Cardiac septum (tissue), 1 donor: Measurements from ENCODE around the genes OR2G3 and OR2W3.

- PRO-cap = no peak
Observed at GRCh38 chr1:245894044-245894907, 612.8 kb downstream of the SMYD3 start.

DNA sequence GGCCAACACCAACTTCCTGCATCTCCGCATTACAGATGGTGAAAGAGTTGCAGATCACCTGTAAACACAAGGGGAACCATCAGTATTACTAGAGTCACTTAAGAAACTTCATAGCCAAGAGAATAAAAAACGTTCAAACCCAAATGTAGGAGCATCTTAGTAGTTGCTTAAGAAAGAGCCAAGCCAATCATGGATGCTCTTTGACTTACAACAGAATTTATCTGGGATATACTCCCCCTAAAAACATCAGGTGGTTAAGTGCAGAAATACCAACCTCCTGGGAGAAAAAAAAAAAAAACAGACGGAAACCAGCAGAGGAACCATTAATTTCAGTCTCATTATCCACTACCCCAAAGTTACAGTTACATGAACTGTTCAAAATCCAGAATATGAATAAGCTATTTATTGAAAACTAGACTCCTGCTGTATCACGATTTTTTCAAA, 577.2 kb downstream of the SMYD3 start:
- PRO-cap = no peak

DNA sequence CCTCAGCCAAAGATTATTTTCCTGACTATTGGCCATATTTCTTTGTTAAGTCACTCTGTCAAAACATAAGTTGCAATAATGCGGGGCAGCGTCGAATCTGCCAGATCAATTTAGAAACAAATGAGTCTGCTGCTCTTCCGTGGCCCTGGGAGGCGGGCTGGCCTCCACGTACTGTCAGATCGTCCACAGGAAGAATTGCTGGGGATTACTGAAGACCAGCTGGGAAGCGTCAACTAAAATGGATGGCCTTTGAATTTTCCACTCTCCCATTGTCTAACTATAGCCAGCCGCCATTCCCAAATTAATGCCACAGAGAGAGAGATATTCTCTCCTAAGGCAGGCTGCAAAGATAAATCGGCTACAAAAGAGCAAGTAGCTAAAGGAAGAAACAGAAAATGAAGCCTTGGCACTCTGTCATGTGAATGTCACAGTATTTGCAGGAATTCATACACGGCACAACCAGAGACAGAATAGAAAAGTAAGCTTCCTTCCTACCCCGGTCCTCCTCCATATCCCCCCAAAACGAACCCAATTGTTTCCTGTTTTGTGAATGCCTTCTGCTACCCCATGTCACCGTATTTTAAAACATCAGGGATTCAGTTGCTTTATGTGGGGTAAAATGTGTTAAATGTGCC, 560.1 kb downstream of the SMYD3 start:
- PRO-cap = no peak

GRCh38 chr1:246109998-246110912, 396.8 kb downstream of the SMYD3 start:
- PRO-cap = no peak

DNA sequence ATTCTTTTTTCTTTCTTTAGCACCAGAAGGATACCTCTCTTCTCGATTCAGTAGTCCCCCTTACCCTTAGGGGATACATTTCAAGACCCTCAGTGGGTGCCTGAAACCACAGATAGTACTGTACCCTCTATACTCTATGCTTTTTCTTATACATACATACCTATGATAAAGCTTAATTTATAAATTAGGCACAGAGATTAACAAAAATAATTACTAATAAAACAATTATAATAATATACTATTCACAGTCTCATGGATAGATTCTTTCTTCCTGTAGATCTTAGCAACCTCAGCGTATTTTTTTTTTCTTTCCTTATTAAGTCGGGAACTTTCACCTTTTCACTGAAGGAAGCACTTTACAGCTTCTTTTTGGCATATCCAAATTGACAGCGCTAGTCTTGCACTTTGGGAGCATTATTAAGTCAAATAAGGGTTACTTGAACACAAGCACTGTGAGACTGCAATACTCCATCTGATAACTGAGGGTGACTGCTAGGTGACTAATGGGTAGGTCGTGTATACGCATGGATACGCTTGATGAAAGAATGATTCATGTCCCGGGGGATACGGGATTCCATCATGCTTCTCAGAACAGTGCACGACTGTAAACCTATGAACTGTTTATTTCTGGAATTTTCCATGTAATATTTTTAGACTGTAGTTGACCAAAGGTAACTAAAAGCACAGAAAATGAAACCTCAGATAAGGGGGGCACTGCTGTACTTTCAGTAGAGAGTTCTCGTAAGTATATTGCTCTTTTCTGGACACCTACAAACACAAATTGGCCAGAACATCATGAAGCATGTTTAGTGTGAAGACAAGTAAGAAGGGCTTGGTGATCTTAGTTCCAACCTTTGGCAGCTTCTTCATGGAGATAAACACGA, 364.8 kb downstream of the SMYD3 start:
- PRO-cap = no peak

DNA sequence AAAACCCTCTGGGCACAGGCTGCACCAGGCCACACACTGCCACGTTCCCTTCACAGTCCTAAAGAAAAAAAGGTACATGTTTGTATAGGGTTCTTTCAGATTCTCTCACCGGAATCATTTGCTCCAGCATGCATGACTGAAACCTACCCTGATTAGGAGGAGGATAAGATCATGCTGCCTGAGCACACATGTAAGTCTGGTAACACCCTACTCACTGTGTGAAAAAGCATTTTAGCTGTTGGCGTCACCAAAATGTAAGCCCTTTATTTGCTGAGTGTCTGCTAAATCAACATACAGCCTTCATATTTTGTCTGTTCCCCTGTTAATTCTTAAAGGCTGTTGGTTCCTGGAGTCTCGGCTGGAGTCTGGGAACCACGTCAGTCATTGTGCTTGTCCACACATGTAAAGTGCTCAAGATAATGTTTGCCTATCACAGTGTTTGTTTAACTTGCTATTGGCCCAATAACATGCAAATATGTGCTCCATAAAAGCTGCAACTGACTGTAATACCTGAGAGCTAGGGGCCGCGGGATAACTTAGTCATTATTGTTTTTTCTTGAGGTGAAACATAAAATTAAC, 340.8 kb downstream of the SMYD3 start:
- PRO-cap = no peak

- PRO-cap = no peak
Observed at GRCh38 chr1:246188071-246188488, 319.0 kb downstream of the SMYD3 start.

- PRO-cap = no peak
Observed at GRCh38 chr1:246257360-246258042, 249.6 kb downstream of the SMYD3 start.

GRCh38 chr1:246565757-246566091, 337 bp downstream of the TFB2M start:
- PRO-cap = no peak

DNA sequence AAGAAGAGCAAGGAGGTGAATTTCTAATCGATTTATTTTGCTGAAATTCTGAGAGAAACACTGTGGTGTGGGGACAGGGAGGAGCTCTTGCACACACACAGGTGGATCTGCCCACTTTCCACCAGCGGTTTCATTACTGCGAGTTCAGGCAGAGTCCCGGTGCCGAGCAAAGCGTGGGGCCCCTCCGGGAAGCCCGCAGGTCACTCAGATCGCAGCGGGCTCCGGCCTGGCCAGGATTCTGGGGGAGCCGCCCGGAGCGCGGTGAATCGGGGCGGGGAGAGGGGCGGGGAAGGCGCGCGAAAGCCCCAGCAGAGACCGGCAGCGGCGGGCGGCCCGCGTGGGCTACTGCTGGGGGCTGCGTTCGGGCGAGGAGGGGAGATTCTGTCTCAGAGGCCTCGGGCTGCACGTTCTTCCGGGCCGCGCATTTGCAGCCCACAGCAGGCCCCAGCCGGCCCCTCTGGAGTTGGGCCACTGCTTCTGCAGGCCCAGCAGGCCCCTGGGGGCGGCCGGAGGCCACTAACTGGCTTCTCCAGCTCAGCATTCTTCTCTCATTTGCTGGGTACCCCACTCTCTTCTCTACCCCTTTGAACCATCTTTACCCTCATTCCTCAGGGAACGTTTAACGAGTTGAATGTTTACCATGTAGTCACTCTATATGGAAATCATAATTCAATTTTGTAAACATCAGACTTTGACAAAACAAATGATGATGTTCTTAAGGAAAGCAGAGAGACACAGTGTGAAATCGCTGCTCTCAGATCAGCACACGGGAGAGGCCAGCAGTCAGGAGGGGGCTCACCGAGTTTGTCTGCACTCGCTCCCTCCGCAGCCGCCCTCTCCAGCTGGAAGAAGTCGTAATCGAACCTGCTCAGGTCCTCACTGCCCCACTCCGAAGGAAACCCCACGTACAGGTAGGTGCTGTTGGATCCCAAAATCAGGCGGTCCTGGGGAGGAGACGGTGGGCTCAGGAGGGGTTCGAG, 64.9 kb downstream of the SCCPDH start:
- PRO-cap = no peak

GRCh38 chr1:246925790-246926553, 5.8 kb downstream of the AHCTF1 start:
- PRO-cap = no peak

DNA sequence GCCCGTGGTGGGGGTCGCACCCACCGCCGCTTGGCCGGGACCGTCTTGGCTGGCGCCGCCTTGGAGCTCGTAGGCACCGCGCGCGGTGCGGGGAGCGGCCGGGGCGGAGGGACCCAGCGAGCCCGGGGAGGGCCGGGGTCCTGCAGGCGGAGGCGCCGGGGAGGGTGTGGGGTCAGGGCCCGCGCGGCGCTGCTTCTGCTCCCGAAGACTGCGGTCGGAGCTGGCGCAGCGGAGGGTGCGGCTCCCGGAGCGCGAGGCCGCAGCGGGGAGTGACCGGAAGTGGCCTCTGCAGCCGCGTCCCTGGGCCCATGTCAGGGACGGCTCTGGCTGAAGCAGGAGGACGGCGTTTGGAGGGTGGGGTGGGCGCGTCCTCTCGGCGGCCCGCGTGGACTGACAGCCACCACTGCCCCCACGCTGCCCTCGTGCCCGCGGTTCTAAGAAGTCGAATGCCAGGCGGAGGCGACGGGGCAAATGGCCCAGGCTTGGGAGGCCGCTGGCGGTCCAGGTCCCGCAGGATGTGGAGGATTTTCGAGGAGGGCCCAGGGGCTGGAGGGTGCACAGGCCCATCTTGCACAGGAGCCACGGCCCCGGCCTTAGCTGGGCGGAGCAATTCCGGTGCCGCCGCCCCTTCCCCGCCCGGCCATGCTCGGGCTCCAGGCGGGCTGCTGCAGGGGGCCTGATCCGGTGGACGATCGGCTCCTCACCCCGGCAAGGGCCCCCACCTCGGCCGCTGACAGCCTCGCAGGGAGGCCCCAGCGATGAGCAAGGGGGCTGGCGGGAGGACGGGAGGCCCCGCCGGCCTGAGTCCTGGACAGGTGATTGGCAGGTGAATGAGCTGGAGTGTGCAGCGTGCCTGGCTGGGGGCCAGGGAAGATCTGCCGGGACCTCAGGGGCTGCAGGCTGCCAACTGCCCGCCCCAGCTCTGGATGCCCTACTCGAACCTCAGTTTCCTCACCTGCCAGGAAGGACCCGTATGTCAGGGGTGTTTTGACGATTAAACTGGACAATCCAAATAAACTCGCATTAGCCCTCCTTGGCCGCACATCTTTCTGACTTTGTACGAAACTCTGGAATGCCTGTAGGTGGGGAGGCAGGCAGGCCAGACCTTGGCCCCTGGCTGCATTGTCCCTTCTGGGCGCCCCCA, 7.9 kb upstream of the ZNF669 start:
- PRO-cap = bidirectional peak, plus-strand start at position 338 of the sequence, minus-strand start at position 210 of the sequence

- PRO-cap = no peak
Observed at GRCh38 chr1:247149580-247150466, 22.0 kb downstream of the ZNF124 start.

DNA sequence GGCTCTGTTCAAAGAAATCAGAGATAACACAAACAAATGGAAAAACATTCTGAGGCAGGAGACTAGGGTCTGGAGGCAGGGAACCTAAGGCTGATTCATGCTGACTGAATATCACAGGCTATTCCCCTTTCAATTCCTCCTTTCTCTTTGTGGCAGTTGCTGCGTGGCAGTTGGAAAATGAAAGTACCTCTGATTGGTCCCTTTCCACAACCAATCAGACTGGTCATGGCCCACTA, 56.2 kb upstream of the ZNF124 start:
- PRO-cap = no peak

- PRO-cap = no peak
Observed at GRCh38 chr1:247300427-247301209, 31.0 kb downstream of the ZNF496 start.

DNA sequence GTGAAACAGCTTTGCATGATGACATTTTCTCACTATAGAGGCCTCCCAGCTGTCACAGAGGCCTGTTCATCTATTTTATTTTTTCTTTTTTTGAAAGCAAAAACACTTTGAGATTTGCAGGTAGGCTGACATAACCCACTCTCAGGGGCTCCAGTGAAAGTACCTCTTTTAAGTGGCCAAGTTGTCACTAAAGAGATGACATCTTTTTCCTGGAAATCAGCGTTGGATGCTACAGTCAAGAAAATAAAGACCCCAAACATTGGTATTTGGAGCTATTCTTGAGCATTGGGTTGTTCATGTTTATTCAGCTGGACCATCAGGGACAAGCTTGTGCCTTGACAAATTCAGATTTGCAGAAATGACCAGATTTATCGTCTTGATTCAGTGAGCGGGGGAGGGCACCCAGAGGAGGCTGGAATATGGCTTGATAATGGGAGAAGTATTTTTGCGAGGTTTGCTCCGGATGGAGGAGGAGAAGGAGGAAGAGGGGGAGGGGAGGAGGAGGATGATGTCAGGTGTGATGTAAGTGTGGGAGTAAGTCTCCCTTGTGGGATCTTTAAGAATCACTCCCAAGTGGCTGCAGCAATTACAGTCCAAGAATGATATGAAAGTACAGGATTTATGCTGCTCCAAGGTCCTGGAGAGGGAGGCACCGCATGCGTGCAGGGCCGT, 5.4 kb upstream of the ZNF496 start:
- PRO-cap = no peak

DNA sequence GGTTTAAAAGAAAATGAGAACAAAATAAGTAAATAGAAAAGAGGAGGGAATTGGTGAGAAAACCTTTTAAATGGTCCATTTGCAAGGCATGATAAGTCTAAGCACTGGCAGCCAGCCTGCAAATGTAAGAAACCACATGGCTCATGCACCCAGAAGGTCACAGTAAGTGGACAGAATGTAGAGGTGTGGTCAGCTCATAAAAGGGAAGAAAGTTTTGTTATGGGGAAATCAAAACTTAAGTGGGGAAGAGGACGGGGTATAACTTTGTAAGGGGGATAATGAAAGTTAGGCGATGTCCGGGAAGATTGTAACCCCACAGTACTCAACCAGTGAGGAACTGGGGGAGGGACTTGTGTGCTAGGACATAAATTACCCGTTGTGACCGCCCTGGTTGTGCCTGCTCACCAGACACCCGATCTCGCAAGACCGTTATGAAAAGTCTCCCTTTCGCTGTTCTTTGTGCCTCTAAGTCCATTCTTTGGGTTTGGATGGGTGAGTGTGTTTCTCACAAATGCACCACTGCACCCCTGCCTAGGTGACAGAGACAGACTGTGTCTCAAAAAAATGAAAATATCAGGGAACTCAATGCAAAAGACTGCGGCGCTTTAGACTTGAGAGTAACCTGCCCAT, 28.5 kb upstream of the ZNF496 start:
- PRO-cap = no peak

GRCh38 chr1:247605551-247605875, at the start of gene OR2G3:
Gene OR2G3 (plus strand): TSS chr1:247605586.
- PRO-cap = no peak

DNA sequence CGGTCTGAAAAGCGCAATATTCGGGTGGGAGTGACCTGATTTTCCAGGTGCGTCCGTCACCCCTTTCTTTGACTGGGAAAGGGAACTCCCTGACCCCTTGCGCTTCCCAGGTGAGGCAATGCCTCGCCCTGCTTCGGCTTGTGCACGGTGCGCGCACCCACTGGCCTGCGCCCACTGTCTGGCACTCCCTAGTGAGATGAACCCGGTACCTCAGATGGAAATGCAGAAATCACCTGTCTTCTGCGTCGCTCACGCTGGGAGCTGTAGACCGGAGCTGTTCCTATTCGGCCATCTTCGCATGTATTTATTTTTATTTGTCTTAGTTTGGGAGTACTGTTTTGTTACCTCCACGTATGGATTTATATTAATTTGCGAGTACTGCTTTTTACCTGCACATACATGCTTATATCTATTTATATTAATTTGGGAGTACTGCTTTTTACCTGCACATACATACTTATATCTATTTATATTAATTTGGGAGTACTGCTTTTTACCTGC, 1.3 kb upstream of the OR2W3 start:
- PRO-cap = no peak

DNA sequence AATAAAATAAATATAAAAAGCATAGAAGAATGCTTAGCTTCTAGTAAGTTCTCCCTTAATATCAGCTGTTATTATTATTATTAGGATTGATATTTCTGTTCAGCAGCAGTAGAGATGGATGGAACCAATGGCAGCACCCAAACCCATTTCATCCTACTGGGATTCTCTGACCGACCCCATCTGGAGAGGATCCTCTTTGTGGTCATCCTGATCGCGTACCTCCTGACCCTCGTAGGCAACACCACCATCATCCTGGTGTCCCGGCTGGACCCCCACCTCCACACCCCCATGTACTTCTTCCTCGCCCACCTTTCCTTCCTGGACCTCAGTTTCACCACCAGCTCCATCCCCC, at the start of gene OR2W3:
OR2W3 (plus strand) TSS at position 115 of the 352 bp plus-strand sequence.
- PRO-cap = no peak